Heart right ventricle (tissue), 2 donors: ENCODE results near the genes PIN4, HDAC8, PHKA1, DMRTC1, PBDC1, MAGT1 and ATP7A.

- PRO-cap, 2 experiments: peak in 1 of 2 experiments; most common plus-strand start chrX:72004224 (in 1)
Observed at GRCh38 chrX:72004168-72004622, 93.5 kb downstream of the NHSL2 start.

- PRO-cap, 2 experiments: peak in 2 of 2 experiments; most common plus-strand start chrX:72181345 (in 1); most common minus-strand start chrX:72181555 (in 2)
Observed at GRCh38 chrX:72180871-72182163, at the start of gene PIN4. PIN4 (plus strand) TSS chrX:72181757.

- PRO-cap, 2 experiments: no peak in any of the 2 experiments
Observed at GRCh38 chrX:72255212-72256031, 16.6 kb upstream of the ERCC6L start.

DNA sequence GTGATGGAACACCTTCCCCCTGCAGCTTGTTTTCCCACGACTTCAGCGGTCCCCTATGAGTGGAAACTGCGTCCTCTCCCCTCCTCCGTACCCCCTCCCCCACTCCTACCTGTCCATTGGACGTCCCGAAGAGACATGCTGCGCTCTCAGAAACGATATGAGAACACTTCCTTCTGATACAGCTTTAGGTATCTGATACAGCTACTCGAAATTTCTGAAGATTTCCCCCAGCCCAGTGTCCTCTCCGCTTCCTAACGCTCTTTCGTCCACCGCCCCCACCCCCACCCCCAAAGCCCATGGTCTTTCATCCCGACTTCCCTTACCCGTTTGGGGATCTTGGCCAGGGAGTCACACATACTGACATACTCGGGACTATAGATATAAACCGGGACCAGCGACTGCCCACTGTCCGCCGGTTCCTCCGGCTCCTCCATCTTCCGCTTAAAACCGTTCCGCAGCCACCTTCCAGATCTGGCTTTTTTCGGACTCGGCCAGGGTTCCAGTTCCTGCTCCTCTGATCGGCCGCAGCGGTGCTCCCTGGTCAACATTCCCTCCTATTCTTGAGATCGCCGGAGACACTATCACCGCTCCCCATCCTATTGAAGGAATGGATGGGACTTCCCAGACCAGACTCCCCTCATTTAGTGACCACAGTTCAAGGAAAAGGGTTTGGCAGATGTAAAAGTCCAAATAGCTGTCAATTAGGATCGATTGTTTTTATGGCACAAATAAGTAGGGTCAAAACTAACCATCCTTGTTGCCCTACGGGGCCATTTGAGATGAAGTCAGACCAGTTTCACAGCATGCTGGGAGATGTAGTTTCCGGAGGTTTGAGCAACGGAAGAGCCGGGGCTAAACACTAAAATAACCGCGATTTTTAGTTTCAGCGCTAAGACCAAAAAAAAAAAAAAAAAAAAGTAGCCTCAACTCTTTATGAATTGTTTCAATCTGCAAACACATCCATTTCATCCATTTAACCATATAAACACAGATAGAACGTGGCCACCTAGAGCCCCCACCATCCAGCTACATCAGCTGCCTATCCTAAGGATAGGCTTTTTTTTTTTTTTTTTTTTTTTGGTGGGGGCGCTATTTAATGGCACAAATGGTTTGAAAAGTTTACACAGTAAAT lies at the start of gene HDAC8:
Gene HDAC8 (minus strand): TSS at position 516 of the 1,132 bp plus-strand sequence.
- PRO-cap, 2 experiments: peak in 2 of 2 experiments; most common minus-strand start position 489 of the sequence (in 2)

- PRO-cap, 2 experiments: peak in 1 of 2 experiments; most common plus-strand start chrX:72714290 (in 1); most common minus-strand start chrX:72714182 (in 1)
Observed at GRCh38 chrX:72713338-72714382, at the start of gene PHKA1. PHKA1 (minus strand) TSS chrX:72714306.

DNA sequence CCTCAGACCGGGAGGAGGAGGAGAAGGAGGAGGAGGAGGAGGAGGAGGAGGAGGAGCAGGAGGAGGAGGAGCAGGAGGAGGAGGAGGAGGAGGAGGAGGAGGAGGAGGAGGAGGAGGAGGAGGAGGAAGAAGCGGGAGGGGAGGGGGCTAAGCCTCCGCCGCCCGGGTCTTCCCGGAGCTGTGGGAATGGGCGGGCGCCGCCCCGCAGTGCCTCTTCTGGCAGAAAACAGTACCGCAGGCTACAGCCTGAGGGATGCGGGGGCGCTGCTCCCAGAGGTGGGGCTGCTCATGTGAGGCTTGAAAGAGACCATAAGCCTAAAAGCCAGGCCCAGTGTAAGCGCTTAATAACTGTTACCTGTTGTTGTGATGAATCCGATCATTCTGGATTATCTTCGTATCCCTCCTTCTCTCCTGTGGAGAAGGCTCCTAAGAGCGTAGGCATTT lies at the start of gene DMRTC1:
Gene DMRTC1 (minus strand): TSS at position 89 of the 444 bp plus-strand sequence.
- PRO-cap, 2 experiments: no peak in any of the 2 experiments

GRCh38 chrX:73525943-73526241 lies 37.1 kb upstream of the CHIC1 start:
- PRO-cap, 2 experiments: no peak in any of the 2 experiments

DNA sequence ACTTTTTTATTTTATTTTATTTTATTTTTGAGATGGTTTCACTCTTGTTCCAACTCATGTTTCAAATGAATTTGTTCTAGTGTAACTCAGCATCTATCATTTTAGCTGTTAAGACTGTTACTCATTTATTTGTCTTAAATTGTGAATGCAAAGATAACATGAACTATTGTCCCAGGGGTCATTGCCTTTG lies 363.3 kb upstream of the ZCCHC13 start:
- PRO-cap, 2 experiments: no peak in any of the 2 experiments

GRCh38 chrX:74045109-74045421 lies 258.9 kb upstream of the ZCCHC13 start:
- PRO-cap, 2 experiments: no peak in any of the 2 experiments

DNA sequence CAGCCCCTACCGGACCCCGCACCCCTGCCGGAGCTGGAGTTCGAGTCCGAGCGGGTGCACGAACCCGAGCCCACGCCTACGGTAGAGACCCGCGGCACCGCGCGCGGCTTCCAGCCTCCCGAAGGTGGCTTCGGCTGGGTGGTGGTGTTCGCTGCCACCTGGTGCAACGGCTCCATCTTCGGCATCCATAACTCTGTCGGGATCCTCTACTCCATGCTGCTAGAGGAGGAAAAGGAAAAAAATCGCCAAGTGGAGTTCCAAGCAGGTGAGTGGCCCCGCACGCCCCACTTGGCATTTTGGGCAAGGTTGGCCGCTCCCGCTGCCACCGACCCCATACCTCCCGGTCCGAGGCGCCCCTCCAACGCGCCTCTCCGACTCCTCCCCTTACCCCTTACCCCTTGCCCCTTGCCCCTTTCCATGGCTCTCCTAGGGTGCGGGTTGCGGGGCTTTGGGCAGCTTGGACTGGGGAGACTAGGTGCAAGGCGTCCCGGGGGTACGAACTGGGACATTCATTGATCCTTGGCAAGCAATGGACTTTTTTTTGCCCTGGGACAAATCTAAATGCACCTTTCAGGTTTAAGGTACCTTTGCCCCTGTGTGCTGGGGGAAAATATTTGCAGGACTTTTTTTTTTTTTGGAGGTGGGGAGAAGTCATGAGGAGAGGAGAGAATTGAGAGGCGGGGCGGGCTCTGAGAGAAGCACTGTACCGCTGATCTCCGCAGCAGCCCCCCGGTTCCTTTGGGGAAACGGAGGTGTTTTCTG lies 691 bp downstream of the SLC16A2 start:
- PRO-cap, 2 experiments: no peak in any of the 2 experiments

DNA sequence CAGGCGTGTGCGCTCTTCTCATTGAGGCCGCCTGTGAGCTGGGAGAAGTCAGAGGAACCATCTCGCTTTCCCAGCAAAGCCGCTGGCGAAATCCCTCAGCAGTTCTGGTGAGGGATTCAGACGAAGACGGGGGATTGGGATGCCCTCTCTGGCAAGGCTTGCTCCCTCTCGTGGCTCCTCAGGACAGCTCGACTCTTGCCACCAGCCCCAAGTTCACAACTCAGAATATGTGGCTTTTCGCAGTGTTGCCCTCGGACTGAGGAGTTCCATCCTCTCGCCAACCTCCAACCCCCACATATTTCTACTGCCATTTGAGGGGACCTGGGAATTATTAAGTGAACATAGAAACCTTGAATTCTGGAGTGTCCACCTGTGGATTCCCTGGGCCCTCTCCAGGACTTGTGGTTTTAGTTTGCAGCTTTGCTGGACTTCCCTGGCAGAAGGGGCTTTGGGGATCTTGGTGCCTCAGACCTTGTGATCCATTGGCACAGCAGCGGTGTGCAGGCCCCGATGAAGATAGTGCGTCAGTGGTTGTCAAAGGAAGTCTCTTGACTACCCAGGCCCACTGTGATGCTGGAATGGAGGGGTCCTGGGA lies 1.9 kb downstream of the SLC16A2 start:
- PRO-cap, 2 experiments: no peak in any of the 2 experiments

DNA sequence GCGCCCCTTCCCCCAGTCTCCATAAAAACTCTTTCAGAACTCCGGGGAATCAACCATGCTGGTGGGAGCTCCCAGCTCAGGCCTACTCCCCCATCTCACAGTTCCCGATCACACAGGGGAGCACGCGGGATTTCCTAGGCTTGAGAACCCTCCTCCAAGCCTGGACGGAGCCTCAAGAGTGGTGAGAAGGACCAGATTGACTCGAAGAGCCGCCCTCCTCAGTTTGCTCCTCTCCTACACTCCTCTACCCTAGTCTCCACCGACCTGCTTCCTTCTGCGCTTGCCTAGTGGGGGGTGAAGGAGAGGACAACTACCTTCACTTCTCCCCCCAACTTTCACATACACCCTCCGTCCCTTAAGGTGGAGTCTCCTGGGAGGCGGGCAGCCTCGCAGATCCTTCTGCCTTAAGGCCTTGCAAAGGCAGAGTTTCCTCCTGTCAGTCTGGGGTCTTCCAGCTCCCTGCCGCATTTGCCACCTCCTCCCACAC lies 77.3 kb downstream of the RLIM start:
- PRO-cap, 2 experiments: peak in 2 of 2 experiments; most common minus-strand start position 106 of the sequence (in 2)

DNA sequence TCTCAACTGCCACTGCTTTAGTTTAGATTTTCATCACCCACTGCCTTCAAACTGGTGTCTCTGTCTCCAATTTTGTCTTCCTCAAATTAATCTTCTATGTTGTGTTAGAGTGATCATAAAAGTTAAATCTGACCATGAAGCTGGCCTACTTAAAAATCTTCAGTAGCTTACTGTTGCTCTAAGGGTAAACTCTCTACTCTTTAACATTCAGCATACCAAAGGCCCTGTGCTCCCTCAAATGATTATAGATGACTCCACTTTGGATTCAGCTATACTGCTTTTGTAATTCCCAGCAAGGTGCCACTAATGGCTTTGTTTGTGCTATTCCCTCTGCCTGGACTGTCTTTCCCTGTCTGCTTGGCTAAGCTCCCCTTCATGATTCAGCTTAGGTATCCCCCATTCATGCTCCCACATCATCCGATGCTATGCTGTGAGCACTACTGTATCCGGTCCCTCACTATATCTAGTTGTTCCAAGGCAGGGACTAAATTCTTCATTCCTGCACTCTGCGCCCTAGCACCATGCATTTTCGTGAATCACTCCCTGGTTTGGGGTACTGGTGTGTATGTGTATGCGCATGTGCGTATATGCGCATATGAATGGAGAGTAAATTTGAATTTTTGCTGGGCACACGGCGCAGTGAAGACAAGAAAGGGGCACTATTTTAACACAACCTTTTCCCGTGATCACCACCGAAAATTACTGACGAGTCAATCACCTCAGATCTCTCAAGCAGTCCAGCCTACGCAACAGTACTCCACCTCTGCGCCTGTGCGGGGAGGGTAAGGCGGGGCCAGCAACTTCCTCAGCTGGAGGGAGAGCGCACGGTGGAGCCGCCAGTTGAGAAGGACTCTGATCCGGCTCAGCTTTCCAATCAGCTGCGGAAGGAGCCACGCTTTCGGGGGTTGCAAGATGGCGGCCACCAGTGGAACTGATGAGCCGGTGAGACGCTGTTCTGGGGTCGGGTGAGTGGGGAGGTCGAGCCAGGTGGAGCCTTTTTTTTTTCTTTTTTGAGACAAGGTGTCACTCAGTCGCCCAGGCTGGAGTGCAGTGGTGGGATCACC lies at the start of gene PBDC1:
Gene PBDC1 (plus strand): TSS at position 836 of the 1,064 bp plus-strand sequence.
- PRO-cap, 2 experiments: peak in 2 of 2 experiments; most common plus-strand start position 836 of the sequence (in 1); most common minus-strand start position 704 of the sequence (in 2)

DNA sequence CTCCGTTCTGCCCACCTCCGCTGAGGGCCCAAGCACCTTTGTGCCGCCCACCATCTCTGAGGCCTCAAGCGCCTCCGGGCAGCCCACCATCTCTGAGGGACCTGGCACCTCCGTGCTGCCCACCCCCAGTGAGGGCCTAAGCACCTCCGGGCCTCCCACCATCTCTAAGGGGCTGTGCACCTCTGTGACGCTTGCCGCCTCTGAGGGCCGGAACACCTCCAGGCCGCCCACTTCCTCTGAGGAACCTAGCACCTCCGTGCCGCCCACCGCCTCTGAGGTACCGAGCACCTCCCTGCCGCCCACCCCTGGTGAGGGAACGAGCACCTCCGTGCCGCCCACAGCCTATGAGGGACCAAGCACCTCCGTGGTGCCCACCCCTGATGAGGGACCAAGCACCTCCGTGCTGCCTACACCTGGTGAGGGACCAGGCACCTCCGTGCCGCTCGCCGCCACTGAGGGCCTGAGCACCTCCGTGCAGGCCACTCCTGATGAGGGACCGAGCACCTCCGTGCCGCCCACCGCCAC lies 680 bp downstream of the MAGEE1 start:
- PRO-cap, 2 experiments: no peak in any of the 2 experiments

- PRO-cap, 2 experiments: no peak in any of the 2 experiments
Observed at GRCh38 chrX:76725655-76726178, 298.2 kb downstream of the MAGEE1 start.

GRCh38 chrX:76840836-76841449 lies 413.4 kb downstream of the MAGEE1 start:
- PRO-cap, 2 experiments: no peak in any of the 2 experiments

DNA sequence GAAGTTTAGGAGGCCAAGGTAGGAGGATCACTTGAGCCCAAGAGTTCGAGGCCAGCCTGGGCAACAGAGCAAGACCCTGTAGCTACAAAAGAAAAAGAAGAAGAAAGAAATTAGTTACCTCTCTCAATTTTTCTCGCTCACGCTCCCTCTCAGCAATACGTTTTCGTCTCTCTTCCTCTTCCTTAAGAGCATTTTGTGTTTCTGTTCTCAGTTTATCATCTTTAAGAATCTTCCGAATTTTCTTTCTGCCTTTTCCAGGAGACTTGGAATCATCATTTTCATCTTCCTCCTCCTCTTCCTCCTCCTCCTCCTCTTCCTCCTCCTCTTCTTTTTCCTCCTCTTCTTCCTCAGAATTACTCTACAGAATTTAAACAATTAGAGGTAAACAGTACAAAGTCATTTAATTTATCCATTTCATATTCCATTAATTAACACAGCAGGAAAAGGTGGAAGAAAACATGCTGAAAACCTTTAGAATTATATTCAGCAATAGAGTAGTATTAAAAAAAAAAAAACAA lies 134.0 kb downstream of the ATRX start:
- PRO-cap, 2 experiments: no peak in any of the 2 experiments

GRCh38 chrX:77683265-77684073 lies 102.5 kb downstream of the ATRX start:
- PRO-cap, 2 experiments: no peak in any of the 2 experiments

DNA sequence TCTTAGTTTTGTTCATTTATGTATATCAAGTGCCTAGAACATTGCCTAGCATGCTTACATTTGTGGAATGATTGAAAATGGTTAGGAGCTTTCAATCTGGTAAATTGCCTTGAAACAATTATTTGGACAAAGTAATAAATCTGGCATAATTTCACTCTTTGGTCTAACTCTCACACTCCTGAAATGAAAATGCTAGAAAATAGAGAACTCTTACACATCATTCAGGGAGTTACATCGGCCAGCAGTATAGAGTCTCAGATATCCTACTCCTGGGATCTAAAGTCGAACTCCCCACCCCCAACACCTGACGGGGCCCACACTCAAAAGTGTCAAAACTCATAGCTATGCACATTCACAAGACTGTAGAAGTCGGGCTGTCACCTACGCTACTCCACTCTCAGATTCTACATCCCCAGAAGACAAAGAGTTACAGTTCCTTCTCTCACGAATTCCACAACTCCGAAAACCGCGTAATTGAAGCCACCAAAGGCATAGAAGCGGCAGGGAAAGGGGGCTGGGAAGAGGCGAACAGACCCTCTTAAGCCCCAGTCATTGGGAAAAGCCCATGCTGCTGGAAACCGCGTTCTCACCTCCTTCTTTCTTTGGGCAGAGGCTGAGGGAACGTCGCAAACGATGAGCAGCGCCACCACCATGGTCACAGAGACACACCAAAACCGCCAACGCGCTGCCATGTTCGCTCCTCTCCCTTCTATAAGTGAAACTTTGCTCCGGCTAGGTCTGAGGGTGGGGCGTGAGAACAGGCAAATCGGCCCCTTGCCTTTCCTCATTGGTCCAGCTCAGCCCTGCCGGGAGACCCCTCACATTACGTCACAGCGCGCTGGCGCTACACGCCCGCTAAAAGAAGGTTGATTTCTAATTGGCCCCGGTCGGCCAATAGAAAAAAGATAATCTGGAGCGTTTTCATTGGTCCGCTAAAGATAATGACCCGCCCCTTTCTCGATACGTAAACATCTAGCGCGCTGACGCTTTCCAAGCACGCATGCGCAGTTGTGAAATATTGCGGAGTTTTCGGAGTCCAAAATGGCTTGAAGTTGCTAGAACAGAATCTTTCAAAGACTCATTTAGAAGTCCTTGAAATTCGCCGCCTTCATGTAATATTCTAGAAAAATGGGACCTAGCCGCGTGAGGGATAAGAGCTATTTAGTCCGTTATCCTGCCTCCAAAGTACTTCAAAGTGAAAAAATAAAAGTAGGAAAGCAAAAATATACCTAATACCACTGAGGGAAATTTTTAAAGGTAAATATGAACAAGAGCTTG lies at the start of gene MAGT1:
Gene MAGT1 (minus strand): TSS at position 717 of the 1,278 bp plus-strand sequence.
- PRO-cap, 2 experiments: peak in 2 of 2 experiments; most common plus-strand start position 1,018 of the sequence (in 2); most common minus-strand start position 713 of the sequence (in 2)

- PRO-cap, 2 experiments: peak in 2 of 2 experiments; most common plus-strand start chrX:77910625 (in 1); most common minus-strand start chrX:77910527 (in 1)
Observed at GRCh38 chrX:77910284-77911155, at the start of gene ATP7A. ATP7A (plus strand) TSS chrX:77910693.